Measurements from ENCODE around the gene CPO.

- PRO-cap = no peak
- RRBS = no CpG with 5 or more reads among the region's 2 CpGs
Observed at GRCh38 chr2:204257253-204257603, 288.0 kb upstream of the PARD3B start.

DNA sequence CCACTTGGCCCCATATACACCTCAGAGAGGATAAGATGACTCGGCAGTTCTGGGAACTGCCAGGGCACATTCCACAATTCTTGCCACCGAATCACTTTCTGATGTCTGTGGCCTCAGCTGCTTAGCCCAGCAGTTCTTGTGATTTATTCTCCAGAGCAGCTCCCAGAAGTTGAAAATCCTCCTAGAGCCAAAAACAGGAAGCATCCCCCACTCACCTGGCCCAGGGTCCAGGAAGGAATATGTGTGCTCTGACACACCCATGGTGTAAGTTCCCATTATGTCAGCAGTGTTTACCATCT is 223.4 kb upstream of the PARD3B start:
- PRO-cap = no peak
- RRBS = no CpG with 5 or more reads among the region's 2 CpGs

GRCh38 chr2:204407708-204408140 is 137.6 kb upstream of the PARD3B start:
- PRO-cap = no peak
- RRBS = no CpG with 5 or more reads among the region's 2 CpGs

- PRO-cap = no peak
- RRBS = no CpG with 5 or more reads among the region's 1 CpG
Observed at GRCh38 chr2:204665213-204665772, 120.0 kb downstream of the PARD3B start.

DNA sequence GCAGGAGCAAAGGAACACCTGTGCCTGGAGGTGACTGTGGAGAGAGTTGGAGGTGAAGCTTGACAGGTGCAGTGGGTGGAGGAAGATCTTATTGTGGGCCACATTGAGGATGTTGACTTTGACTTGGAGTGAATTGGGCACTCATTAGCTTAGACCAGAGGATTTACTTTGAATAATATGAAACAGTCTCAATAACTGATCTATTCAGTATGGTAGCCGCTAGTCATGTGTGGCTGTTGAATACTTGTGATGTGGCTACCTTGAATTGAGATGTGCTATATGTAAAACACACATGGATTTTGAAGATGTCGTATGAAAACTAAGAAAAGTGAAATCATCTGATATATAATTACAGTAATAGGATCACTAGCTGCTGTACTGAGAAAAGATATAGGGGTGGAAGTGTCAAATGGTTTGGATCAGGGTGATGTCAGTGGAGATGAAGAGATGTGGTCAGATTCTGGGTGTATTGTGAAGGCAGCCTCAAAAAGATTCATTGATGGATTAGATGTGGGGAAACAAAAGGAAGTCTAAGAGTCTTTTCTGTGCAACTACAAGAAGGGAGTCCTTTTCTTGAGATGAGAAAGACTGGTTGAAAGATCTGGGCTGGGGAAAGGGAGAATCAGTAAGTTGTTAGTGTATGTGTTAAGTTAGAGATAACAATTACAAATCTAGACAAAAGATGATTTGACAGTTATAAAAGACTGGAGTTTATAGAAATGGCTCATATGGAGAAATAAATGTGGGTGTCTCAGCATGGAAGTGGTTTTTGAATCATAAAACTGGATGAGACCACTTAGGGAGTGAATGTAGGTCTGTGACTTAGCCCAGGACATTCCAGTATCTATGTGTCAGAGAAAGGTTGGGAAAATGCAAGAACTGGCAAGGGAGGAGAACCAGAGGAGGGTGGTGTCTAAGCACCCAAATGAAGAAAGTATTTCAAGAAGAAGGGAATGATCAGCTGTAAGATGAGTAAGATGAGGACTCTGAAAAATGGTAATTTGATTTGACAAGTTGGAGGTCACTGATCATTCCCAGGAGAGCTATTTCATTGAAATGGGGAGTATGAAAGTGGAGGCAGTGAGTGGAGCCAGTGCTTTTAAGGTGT is 347.3 kb downstream of the PARD3B start:
- PRO-cap = no peak
- RRBS = no CpG with 5 or more reads among the region's 2 CpGs

- PRO-cap = no peak
- RRBS = no CpG with 5 or more reads among the region's 1 CpG
Observed at GRCh38 chr2:204916828-204917488, 371.7 kb downstream of the PARD3B start.

GRCh38 chr2:205650218-205650763 is 32.0 kb upstream of the NRP2 start:
- PRO-cap = no peak
- RRBS = no CpG with 5 or more reads among the region's 5 CpGs

- PRO-cap = no peak
- RRBS = no CpG with 5 or more reads among the region's 5 CpGs
Observed at GRCh38 chr2:205679859-205680621, 2.3 kb upstream of the NRP2 start.

GRCh38 chr2:205687242-205687793 is 5.0 kb downstream of the NRP2 start:
- PRO-cap = no peak
- RRBS = no CpG with 5 or more reads among the region's 13 CpGs

GRCh38 chr2:205698851-205699309 is 16.6 kb downstream of the NRP2 start:
- PRO-cap = no peak
- RRBS = no CpG with 5 or more reads among the region's 3 CpGs

DNA sequence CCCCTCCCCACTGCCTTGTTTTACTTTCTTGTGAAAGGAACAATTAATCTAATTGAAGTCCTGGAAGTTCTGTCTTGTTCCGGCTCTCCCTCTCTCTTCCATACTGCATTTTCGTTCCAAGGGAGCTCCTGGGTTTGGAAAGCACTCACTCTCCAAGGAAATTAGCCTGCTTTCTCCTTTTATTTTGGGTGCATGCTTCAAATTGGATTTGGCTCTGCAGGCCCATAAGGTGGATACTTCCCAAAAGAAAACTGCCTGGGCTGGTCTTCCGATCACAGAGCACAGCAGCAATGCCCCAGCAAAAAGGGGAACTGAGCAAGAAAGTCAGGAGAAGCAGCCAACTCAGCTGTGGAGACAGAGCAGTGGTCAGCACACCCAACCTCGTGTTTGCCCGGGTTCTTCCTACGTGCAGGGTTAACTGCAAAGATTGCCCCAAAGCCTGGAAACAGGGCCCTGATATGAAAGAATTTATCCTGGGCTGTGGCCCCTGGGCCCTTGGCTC is 17.8 kb downstream of the NRP2 start:
- PRO-cap = no peak
- RRBS = no CpG with 5 or more reads among the region's 6 CpGs

DNA sequence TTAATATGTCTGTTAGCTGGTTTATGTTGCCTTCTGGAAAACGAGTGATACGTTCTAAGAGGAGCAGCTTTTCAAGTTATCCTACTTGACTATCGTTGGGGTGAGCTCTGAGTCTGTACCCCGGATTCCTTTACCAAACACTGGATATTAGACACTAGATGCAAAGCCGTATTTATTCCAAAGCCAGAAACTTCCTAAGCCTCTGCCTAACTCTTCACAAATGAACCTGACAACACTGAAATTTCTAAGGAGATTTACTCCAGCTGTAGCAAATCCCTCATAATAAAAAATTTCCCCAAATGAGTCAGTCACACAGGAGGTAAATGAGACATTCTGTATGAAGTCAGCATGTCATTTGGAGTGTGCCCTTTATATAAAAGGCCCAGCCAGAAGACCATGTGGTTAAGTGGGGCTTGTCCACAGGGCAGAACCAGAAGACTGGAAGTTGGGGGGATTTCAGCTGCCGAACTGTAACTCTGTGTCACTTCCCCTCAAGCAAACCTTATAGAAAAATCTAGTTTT is 30.1 kb downstream of the NRP2 start:
- PRO-cap = no peak
- RRBS = no CpG with 5 or more reads among the region's 6 CpGs

DNA sequence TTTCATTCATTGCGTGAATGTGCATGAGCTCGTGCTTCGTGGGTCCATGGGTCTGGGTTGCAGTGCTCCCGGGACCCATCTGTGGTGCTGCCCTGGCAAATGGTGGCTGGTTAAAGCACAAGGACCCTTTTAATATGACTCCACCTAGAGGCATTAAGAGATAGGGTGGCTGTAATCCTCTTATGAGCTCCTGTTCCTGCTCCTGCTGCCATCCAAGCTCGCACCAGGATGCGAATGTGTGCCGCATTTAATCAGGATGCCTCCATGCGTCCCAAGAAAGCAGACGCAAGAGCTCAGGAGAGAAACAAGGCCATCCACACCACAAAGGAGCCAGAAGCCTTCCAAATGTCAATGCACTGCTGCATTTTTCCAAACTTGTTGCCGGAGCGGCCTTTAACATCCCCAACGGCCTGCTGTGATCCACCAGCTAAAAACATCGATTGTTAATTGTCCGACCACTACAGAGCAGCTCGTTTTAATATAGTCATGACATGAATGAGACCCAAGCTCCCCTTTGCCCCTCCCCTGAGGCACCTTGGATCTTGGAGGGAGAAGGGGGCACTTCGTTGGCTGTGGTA is 39.2 kb downstream of the NRP2 start:
- PRO-cap = no peak
- RRBS = no CpG with 5 or more reads among the region's 16 CpGs

- PRO-cap = no peak
- RRBS = no CpG with 5 or more reads among the region's 16 CpGs
Observed at GRCh38 chr2:205733479-205734083, 51.3 kb downstream of the NRP2 start.

GRCh38 chr2:205944525-205945074 is 141.4 kb downstream of the INO80D start:
- PRO-cap = no peak
- RRBS = no CpG with 5 or more reads among the region's 8 CpGs

DNA sequence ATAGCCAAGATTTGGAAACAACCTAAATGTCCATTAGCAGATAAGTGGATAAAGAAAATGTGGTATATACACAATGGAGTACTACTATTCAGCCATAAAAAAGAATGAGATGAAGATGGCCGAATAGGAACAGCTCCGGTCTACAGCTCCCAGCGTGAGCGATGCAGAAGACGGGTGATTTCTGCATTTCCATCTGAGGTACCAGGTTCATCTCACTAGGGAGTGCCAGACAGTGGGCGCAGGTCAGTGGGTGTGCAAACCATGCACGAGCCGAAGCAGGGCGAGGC is 31.5 kb upstream of the CPO start:
- PRO-cap = no peak
- RRBS = no CpG with 5 or more reads among the region's 9 CpGs

- PRO-cap = no peak
- RRBS = no CpG with 5 or more reads among the region's 1 CpG
Observed at GRCh38 chr2:206939456-206939841, at the start of gene CPO. Gene CPO, plus strand, starts transcription at chr2:206939518.

DNA sequence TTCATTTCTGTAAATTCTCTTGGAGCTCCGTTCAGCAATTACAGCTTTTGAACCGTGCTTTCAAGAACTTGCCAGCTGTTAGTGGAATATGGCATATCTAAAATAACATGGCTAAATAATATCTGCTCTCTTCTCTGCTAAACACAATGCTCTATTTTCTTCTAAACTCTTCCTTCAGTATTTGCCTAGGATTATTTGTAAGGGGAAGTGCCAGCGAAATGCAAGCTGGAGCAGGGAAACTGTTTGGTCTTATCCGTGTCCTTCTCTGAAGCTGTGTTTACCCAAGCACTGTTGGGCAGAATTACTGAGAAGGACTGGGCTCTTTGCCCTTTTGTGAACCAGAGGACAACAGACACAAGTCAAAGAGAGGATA is 23.6 kb downstream of the CPO start:
- PRO-cap = no peak
- RRBS = no CpG with 5 or more reads among the region's 4 CpGs

- PRO-cap = no peak
- RRBS = no CpG with 5 or more reads among the region's 14 CpGs
Observed at GRCh38 chr2:207075830-207076599, 89.7 kb downstream of the KLF7 start.

- PRO-cap = no peak
- RRBS = no CpG with 5 or more reads among the region's 41 CpGs
Observed at GRCh38 chr2:207123130-207124478, 42.1 kb downstream of the KLF7 start.